AG10803 (cell line): ENCODE measurements around a stretch of chr6.

- RRBS = no CpG with 5 or more reads among the region's 1 CpG
Observed at GRCh38 chr6:168938182-168938441, 315.5 kb downstream of the THBS2 start.

- RRBS = no CpG with 5 or more reads among the region's 19 CpGs
Observed at GRCh38 chr6:169229449-169230069, 24.1 kb downstream of the THBS2 start.

DNA sequence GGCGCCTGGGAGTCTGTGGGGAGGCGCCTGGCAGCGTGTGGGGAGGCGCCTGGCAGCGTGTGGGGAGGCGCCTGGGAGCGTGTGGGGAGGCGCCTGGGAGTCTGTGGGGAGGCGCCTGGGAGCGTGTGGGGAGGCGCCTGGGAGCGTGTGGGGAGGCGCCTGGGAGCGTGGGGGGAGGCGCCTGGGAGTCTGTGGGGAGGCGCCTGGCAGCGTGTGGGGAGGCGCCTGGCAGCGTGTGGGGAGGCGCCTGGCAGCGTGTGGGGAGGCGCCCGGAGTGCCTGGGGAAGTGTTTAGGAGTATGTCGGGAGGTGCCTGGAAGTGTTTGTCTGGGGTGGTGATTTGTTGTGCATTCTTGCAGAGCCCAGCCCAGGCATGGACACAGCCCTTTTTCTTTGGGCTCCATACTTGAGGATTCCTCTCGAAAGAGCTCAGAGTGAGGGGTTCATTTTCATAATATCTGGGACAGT, 172.0 kb upstream of the THBS2 start:
- RRBS = no CpG with 5 or more reads among the region's 25 CpGs

DNA sequence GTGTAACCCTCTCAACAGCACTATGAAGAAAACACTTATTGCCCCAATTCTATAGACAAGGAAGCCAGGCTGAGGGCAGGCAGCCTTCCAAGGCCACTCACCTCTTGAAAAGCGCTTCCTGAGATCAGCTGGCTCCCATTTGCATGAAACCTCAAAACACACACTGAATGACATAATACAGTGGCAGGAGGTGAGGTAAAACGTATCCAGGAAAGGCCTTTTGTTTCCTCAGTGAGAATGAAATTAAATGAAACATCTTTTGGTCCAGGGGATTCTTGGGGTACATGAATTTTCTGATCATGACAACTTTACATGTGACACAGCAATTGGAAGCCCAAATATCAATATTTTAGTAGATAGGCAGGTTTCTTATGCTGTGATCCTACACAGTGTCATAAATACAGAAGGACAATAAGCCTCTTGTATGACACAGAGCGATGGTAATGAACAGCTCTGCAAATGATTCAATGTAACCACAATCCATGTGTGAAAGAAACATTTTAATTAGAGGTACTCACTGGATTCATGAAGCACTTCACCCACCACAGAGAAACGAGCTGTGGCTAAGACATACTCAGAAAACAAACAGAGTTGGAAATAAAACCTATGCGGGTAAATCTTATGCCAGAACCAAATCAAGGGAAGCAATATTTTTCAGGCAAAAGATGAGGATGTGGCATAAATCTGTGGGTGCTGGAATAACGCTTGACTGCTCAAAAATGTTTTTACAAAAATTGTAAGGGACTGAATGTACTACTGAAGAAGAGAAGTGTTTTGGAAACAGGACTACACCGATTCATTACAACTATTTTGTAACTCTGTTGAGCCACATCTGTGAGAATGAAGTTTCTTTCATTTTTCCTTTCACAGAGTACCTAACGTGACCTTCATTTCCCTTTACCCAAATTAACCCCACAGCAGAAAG, 112.2 kb downstream of the WDR27 start:
- RRBS = no CpG with 5 or more reads among the region's 8 CpGs

DNA sequence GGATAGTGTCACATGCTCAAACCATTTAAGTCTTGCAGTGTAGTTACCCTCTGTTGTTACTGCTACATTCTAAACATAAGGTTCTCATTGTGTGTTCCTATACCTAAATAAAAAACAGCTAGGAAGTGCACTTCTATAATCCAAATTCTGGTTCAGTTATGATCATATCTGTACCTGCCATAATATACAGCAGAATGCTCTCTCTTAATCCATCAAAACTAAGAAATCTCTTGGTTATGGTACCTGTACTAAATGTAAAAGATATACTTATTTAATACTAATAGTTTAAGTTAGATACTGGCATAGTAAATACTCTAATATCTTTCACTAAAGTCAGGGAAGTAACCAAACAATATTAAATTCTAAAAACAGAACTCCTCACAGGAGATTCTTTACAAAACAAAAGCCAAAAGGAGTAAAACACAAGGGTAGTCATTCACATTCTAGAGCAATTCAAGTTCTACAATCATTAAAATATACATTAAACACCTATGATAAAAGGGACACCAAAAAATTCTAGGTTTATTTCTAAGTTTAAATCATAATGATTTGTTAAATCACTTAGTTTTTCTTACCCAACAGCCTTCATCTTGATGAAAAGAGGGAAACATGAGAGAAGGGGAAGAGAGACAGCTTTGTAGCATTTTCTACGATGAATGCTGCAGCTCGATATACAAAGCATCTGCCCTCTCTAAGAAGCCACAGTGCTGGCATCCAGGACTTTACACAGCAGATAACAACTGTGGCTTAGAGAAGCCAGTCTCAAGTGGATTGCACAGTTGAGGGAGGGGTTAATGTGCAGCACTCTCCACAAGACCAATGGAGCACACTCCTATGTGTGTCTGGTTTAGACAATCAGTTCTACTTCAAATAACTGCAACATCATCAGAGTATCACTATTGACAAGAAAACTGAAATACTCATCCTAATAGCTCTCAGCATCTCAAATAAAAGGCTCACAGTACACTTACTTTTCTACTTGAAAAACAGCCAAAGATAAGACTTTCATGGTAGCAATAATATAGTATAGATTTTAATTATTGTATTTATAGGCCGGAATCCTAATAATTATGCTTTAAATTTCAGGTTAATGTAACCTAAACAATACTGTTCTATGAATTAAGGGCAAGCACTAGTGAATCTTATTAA, 5.7 kb downstream of the C6orf120 start:
- RRBS = no CpG with 5 or more reads among the region's 3 CpGs

DNA sequence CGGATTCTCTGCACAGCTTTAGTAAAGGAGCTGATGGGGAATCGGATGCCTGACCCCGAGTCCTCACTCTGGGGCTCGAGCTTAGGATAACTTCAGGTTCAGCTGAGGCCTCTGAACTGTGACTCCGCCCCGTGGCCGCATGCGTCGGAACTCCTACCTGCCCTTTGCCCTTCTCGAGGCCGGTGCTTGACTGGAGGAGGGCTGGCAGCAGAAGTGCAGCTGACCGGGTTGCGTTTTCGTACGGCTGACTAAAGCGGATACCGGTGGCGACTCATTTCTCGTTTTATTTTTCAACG, 38.4 kb downstream of the ERMARD start:
- RRBS = 0% methylated on average over 6 of the region's 20 CpGs

- RRBS = no CpG with 5 or more reads among the region's 34 CpGs
Observed at GRCh38 chr6:169898855-169899526, 147.6 kb downstream of the ERMARD start.

DNA sequence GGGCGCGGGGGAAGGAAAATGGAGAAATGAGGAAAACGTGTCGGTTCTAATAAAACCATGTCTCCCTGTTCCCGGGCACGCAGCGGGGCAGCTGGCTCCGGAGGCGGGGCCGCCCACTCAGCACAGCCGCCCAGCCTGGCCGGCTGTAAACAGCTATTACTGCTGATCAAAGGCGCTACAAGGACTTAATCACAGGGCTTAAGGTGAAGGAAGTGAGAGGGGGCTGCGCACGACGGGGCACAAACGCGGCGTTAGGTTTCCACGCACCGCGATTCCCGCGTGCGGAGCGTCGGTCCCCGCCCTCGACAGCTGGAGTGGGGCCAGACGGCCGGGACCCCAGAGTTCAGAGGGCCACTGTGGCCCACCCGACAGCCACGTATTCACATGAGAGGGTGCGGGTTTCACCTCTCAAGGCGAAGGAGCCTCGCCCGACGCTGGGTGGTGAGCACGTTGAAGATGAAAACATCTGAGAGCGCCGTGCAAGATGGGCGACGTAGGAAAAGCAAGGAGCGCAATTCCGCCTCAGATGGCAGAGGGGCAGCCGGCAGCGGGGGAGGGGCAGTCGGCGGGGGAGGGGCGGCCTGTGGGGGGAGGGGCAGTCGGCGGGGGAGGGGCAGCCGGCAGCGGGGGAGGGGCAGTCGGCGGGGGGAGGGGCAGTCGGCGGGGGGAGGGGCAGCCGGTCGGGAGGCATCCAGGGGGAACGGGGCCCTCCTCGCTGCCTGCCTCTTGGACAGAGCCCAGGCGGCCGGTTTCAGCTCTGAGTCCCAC, 114.0 kb downstream of the DLL1 start:
- RRBS = 37% methylated on average over 20 of the region's 64 CpGs

DNA sequence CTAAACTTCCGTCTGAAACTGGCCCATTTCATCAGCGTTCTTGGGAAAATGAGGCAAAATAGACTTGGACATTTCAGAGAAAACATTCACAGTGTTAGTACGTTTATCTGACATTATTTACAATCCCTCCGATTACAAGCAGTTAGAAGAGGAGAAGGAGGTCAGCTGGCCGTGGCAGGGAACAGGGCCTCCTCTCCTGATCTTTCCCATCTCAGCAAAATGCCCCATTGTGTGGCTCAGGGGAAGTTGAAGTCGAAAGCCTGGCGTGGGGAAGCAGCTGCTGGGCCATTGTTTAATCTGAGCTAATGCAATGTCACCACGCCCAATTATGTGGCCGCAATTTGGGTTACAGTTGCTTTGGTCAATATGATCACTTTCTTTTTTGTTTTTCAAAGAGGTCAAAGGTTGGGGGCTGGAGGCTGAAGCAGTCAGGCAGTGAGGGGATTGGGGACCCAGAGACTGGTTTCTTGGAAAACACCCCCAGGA, 24.9 kb downstream of the DLL1 start:
- RRBS = no CpG with 5 or more reads among the region's 9 CpGs

DNA sequence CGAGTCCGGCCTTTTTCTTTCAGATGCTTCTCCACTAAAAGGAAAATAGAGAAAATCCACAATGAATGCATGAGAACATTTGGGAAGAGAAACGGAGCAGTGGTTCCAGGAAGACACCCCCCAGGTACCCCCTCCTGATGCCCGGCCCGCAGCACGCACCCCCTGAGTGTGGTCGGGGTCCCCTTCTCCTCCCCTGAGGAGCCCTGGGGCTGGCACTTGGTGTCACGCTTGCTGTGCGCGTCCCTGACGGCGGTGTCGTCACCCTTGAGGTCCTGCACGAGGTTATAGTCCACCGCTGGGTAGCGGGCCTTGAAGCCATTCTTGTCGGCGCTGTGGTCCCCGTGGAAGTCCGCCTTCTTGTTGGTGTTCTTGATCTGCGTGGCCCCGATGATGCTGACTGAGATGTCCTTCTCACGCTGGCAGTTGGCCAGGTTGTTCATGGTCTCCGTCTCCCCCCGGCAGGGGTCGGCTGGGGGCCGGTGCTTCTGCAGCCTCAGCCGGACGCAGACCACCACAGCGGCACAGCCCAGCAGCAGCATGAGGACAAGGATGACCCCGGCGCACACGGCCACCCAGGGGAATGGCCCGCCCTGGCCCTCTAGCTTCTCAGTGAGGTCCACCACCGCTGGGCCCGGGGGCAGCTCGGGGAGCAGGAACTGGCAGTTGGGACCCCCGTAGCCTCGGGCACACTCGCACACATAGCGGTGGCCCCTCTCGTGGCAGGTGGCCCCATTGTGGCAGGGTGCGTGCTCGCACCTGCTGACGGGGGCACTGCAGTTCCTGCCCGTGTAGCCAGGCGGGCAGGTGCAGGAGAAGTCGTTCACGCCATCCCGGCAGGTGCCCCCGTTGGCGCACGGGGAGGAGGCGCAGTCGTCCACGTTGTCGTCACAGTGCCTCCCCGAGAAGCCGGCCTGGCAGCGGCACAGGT, 7.5 kb downstream of the DLL1 start:
- RRBS = 87% methylated on average over 18 of the region's 60 CpGs

DNA sequence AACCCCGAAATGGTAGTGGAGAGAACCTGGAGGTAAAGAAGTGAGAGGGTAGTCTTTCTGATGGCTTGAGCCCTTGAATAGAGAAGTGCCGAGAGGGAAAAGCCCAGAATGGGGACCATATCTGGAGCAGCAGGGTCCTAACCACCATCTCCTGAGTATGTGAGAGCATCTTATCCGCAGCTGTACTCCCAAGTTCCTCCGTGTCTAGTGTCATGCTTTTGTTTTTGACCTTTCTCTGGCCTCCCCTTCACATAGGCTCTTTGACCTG, 1.2 kb downstream of the FAM120B start:
- RRBS = no CpG with 5 or more reads among the region's 4 CpGs

DNA sequence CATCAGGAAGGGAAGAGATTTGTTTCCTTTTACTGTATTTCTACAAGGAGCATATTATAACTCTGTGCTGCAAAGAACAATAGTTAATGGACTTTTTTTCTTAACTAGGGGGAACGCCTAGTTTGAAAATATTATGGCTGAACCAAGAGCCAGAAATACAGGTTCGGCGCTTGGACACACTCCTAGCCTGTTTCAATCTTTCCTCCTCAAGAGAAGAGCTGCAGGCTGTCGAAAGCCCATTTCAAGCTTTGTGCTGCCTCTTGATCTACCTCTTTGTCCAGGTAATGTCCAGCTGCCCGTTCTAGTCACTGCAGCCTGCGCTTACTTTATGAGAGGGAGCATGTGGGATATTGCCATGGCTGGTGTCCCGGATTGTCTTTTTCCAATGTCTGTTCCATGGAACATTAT, 41.5 kb downstream of the FAM120B start:
- RRBS = no CpG with 5 or more reads among the region's 7 CpGs

DNA sequence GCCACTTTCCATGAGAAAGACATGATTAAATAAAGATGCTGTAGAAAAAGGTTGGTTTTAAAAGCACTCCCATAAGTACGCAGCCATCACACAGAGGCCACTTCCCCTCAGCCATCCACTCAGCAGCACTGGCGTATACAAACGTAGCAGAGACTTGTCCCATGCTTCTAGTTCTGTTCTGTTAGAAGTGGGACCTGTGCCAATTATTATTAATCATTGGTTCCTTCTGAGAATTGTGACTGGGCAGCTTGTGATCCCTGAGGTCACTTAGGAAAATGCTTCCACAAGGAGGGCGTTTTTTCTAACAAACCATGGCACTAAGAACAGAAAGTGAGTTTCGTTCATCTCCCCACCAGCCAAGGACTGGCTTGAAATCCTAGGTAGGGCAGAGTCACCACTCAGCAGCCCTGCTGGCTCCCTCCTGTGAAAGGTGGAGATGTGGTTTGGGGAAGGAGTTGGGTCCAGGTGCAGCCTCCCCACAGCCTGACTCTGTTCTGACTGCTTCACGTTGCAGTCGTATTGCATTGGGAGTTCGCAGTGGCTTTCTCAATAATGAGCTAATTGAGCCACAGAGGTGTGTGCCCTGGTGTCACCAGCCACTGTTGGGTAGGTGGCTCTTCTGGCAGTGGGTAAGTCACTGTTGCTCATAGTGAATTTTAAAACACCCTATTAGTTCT, 54.0 kb downstream of the FAM120B start:
- RRBS = no CpG with 5 or more reads among the region's 8 CpGs

DNA sequence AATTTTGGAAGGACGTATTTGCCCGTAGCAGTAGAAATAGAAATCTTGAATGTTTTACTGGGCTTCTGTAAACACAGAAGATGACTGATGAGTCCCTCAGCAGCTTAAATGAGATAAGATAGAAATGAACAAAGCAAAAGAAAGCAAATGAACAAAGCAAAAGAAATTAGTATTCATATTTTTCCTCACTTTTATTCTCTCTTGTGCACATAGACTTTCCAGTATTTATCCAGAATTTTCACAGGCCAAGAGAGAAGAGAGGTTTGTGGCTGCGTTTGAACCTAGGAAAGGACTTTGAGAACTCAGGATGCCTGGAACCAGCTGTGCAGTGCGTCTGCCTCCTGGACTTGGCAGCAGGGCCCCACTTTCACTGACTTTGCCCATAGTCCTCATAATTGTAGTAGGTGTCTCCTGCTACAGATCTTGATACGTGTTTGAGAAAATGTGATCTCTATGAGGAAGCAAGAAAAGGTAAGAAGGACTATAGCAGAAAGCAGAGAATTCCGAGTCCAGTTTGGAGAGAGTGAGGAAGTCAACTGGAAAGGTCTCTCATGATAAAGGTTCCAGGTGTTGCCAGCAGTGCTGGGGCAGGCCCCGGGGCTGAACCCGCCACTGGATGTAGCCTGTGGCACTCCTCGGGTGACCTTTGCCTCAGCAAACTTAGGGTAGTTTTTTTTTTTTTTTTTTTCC, 62.6 kb downstream of the FAM120B start:
- RRBS = no CpG with 5 or more reads among the region's 9 CpGs

DNA sequence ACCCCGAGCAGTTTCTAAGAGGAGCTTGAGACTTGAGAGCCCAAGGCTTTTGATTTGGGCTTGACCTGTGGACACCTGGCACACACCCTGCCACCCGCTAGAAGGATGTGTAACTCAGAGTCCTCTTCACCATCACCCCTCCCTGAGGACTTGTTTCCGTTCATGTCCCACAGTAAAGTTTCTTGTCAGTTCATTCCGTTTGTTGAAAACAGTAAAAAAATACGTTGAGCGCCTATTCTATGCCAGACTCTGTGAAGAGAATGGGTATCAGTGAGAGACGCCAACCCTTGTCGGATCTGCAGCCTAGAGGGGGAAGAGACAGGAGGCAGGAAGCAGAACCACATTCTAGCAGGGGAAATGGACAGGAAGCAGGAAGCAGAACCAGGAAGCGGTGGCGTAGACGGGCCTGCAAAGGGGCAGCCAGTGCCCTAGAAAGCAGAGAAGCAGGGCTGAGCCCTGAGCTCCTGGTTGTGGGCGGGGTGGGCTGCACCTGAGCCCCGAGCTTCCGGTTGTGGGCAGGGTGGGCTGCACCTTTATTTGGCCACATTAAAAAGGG, 71.8 kb downstream of the FAM120B start:
- RRBS = no CpG with 5 or more reads among the region's 14 CpGs

DNA sequence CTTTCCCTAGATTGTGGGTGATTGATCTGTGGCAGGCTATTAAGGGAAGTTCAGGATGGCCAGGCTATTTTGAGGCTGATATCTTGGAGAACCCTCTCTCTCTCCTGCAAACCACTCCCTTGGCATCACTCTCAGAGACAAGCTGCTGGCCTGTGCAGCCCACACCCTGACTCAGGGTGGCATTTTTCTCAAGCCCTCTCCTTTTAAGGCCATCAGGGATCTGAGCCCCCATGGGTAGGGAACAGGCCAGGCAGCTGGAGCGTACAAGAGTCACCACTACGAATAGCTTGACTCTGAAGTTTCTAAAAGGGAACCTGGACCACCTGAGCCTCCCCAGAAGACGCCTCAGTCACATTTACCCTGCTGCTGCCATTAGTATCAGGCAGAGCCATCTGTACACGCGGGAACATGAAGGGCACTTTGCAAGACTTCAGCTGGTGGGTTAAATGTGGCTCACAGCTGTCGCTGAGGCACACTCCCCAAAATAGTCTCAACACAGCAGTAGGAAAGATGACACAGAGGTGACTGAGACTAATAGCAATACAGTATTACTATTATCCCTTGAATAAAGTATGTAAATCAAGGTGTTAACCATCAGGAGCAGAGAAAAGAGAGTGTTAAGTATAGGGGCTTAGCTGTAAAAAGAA, 29.1 kb downstream of the PSMB1 start:
- RRBS = no CpG with 5 or more reads among the region's 6 CpGs